Heart (tissue), 3 donors: ENCODE results near the genes MINDY3 and RSU1.

- RAMPAGE, long total RNA, 2 experiments = no peak in any of the 2 experiments
These were observed 189.4 kb downstream of the FAM107B start for GRCh38 chr10:14585236-14585819.

GRCh38 chr10:14595558-14596623 is 178.8 kb downstream of the FAM107B start:
- RAMPAGE, long total RNA, 2 experiments = no peak in any of the 2 experiments

GRCh38 chr10:14597967-14598467 is 176.7 kb downstream of the FAM107B start:
- RAMPAGE, long total RNA, 2 experiments = no peak in any of the 2 experiments

DNA sequence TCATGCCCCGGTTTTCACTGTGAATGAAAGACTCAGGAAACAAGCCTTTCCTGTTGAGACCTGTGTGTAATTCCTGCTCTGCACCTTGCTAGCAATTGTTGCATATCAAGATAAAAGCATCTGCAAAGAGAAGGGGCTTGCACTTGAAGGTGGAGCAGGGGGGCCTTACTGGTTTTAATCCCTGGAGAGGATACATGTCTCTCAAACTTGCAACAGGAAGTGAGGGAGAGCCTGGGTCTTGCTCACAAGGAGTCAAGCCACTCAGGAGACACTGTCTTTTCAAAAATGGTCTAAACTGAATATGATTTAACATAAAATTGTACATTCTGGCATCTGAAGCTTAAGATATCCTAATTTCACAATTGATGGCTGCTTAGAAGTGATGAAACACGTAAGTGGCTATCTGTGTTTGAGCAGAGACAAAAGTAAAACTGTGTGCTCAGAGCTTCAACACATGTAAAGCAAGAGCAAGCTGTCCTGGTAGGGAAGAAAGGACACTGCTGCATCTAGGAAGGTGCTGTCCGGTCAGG is 157.4 kb downstream of the FAM107B start:
- RAMPAGE, long total RNA, 2 experiments = no peak in any of the 2 experiments

- RAMPAGE, long total RNA, 2 experiments = no peak in any of the 2 experiments
These were observed 121.1 kb downstream of the FAM107B start for GRCh38 chr10:14653365-14654184.

DNA sequence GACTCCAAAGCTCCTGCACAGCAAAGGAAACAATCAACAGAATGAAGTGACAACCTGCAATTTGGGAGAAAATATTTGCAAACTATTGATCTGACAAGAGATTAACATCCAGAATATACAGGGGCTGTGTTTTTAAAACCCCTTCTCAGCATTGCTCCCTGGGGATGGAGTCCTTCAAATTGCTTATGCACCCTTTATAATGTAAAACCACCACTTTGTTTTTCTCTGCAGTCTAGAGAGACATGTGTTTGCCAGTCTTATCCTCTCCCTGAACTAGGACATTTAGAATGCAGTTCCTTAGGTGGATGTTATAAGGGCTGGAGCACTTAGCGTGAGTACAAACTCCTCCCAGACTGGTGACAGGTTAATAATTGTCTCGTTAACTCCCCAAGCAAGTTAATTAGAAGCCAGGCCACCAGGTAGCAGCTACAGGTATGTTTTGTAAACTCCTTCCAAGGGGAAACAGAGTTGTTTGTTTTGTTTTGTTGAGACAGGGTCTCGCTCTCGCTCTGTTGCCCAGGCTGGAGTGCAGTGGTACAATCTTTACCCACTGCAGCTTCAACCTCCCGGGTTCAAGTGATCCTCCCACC is 100.3 kb downstream of the FAM107B start:
- RAMPAGE, long total RNA, 2 experiments = no peak in any of the 2 experiments

- RAMPAGE, long total RNA, 2 experiments = no peak in any of the 2 experiments
These were observed 38.1 kb downstream of the FAM107B start for GRCh38 chr10:14736529-14737126.

GRCh38 chr10:14751904-14752335 is 22.8 kb downstream of the FAM107B start:
- RAMPAGE, long total RNA, 2 experiments = no peak in any of the 2 experiments

DNA sequence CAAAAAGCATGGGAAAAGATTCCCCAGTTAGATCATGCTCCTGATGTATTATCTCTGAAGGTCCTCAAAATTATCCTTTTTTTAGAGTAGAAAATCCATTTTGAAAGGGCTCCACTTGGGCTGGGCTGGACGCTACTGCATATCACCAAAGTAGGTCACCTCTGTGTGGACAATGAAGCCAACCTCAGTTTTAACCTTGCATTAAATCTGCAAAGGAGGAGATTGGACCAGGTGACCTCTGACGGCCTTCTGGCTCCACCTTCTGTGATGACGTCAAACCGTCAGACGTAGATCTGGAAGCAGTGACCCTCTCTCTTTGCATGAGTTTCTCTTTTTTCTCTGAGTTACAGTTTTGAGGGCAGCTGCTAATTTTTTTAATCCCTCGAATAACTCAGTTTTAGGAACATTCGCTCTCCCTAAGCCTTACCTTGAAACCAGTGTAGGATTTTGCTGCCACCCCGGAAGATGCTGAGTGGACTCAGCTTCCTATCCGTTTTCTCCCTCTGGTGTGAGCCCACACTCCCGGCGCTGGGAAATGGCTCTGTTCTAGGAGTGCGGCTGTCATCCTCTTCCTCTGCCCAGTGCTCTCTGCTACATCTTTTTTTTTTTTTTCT is 27.5 kb upstream of the NMT2 start:
- RAMPAGE, long total RNA, 2 experiments = no peak in any of the 2 experiments

DNA sequence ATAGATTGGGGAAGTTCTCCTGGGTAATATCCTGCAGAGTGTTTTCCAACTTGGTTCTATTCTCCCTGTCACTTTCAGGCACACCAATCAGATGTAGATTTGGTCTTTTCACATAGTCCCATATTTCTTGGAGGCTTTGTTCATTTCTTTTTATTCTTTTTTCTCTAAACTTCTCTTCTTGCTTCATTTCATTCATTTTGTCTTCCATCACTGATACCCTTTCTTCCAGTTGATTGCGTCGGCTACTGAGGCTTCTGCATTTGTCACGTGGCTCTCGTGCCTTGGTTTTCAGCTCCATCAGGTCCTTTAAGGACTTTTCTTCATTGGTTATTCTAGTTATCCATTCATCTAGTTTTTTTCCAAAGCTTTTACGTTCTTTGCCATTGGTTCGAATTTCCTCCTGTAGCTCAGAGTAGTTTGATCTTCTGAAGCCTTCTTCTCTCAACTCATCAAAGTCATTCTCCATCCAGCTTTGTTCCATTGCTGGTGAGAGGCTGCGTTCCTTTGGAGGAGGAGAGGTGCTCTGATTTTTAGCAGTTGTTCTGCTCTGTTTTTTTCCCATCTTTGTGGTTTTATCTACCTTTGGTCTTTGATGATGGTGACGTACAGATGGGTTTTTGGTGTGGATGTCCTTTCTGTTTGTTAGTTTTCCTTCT is 50.5 kb downstream of the ITGA8 start:
- RAMPAGE, long total RNA, 2 experiments = no peak in any of the 2 experiments

DNA sequence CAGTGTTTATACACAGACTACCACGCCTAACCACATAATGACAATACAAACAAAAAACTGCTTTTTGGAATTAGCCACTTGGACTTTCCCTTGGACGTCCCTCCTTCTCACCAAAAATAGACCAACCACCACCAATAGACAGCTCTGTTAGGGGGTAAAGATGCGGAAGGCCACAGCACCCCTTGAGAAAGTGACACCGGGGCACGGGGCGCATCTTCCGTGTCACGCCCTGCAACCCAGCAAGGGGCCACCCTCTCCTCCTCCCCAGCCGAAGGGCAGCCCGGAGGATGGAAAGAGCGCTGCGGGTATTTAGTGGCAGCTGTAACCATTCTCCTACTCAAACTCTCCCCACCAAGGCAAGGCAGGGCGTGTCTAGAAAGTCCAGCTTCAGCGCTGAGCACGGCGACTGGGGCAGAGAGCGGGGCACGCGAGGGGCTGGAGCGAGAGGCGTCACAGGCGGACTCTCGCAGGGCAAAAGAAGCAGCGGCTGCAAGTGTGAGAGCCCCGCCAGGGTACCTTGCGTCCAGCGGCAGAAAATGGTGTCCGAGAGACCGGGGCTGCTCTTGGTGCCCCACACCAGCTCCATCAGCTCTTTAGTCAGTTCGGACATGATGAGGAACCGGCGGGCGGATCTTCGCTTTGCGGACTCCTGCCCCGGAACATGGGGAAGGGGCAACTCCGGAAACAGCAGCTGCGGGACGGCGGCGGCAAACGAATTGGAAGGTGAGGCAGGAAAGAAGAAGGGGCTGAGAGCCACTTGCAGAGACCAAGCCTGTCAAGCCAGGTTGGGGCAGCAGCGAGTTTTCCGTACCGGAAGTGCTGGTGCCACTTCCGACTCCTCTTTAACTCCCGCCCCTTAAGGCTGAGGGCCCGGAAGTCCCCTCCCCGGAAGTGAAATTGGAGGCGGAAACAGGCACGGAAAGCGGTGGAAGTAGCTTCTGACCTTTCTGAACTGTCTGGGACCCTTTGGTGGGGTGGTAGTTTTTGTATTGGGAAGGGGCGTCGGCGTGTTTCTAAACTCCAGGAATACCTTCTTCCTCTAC is at the start of gene MINDY3:
Gene MINDY3 (minus strand): TSS at position 818 of the 1,043 bp plus-strand sequence.
- RAMPAGE, long total RNA, 2 experiments = start-site peak on the plus strand in 1 of 2 experiments, centred at position 892 of the sequence, 7 reads per replicate; start-site peak on the minus strand in 1 of 2 experiments, centred at position 786 of the sequence, 60 to 82 reads per replicate

GRCh38 chr10:16436284-16436876 is 430 bp upstream of the PTER start:
- RAMPAGE, long total RNA, 2 experiments = no peak in any of the 2 experiments

DNA sequence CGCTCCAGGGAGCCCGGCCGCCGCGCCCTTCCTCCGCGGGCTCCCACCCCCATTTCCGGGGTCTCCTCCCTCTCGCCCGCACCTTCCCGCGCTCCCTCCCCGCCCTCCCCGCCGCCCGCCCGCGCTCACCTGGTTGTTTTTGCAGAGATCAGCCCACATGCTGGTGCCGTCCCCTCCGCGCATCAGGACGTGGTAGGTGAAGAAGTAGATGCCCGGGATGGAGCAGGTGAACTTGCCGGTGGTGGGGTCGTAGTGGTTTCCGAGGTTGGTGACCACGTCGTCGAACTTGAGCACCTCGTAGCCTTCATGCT is 1.4 kb downstream of the C1QL3 start:
- RAMPAGE, long total RNA, 2 experiments = no peak in any of the 2 experiments

- RAMPAGE, long total RNA, 2 experiments = no peak in any of the 2 experiments
These were observed 147.6 kb downstream of the RSU1 start for GRCh38 chr10:16669603-16670009.

GRCh38 chr10:16817262-16818101 is at the start of gene RSU1:
TSS of gene RSU1 (minus strand) at chr10:16817424.
- RAMPAGE, long total RNA, 2 experiments = start-site peak on the minus strand in 2 of 2 experiments, at chr10:16817370-16817451 at its widest, 1,669 to 3,054 reads per replicate

DNA sequence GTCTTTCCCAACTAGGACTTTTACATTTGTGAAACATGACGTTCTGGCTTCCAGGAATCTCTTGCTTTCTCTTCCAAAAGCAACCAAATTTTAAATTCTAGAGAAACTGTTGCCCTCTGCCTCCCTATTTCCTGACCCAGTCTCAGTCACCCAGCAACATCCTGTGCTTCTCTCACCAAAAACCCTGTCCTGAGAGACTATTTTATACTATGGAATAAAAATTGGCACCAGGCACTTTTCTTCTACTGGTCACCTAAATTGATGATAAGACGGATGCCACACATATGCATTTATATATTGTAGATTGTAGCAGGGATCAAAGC is 839 bp upstream of the RSU1 start:
- RAMPAGE, long total RNA, 2 experiments = no peak in any of the 2 experiments

DNA sequence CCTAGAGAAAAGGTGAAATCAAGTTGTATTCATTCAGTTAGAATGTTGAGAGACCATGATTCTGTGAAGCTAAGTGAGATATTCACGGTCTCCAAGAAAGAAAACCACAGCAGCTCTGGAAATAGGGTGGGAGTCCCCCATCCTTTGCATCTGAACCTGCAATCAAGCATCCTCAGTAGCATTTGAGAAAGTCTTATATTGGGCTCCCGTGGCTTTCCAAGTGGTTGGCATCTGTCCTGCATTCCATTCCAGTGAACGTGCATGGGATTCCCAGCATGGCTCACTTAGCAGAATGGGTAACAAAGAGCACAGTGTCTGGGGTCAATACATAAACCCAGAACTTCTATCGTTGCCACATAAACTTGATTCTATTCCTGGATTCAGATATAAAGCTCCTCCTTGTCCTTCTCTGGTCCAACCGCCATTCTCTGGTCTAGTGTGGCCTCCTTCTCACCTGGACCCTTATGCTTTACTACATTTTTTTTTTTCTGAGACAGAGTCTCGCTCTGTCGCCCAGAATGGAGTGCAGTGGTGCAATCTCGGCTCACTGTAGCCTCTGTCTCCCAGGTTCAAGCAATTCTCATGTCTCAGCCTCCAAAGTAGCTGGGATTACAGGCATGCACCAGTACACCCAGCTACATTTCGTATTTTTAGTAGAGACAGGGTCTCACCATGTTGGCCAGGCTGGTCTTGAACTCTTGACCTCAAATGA is 148.9 kb upstream of the RSU1 start:
- RAMPAGE, long total RNA, 2 experiments = no peak in any of the 2 experiments

- RAMPAGE, long total RNA, 2 experiments = no peak in any of the 2 experiments
These were observed 143.7 kb downstream of the CUBN start for GRCh38 chr10:16985895-16986299.

GRCh38 chr10:17000999-17001745 is 128.4 kb downstream of the CUBN start:
- RAMPAGE, long total RNA, 2 experiments = no peak in any of the 2 experiments

- RAMPAGE, long total RNA, 2 experiments = no peak in any of the 2 experiments
These were observed 103.8 kb downstream of the CUBN start for GRCh38 chr10:17025495-17026563.